Tongue (tissue), 2 donors: ENCODE measurements around the genes APOBEC3C, APOBEC3G and SYNGR1.

DNA sequence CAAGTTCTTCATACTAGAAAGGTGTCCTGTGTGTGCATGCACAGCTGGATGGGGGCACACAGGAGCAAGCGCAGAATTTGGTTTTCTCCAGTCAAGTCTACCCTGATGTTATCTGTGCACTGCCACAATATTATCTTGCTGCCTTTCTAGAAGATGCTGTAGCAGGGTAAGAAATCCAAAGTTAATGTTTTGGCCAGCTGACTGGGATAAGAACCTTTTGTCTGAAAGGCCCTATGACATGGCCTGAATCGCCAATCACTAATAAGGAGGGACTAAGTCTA lies 16.1 kb downstream of the DDX17 start:
- RAMPAGE, long total RNA: no peak

- RAMPAGE, long total RNA: no peak
Measured at GRCh38 chr22:38655563-38656195, 513 bp downstream of the FAM227A start.

DNA sequence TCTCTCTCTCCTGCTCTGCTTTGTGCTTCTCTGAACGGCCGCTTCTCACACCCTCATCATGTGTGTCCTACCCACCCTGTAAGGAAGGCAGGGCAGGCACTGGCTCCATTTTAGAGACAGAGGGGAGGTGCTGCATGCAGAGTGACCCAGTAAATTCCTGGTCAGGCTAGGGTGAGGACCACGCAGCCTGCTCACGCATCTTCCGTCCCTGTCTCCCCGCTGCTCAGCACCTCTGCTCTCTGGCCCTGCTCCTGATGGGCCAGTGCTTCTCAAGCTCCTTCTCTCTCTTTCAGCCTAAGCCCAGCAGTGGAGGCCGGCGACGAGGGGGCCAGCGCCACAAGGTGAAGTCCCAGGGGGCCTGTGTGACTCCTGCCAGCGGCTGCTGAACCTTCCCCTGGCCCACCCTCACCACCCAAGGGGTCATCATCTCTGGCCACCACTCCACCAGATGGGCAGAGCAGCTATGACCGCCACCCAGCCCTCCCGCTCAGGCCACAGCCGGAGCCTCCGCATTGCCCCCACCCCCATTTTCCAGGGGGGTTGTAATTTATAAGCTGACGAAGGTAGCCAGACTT lies 24.7 kb downstream of the GTPBP1 start:
- RAMPAGE, long total RNA: no peak

- RAMPAGE, long total RNA: no peak
Measured at GRCh38 chr22:38734433-38735273, 21.1 kb downstream of the SUN2 start.

DNA sequence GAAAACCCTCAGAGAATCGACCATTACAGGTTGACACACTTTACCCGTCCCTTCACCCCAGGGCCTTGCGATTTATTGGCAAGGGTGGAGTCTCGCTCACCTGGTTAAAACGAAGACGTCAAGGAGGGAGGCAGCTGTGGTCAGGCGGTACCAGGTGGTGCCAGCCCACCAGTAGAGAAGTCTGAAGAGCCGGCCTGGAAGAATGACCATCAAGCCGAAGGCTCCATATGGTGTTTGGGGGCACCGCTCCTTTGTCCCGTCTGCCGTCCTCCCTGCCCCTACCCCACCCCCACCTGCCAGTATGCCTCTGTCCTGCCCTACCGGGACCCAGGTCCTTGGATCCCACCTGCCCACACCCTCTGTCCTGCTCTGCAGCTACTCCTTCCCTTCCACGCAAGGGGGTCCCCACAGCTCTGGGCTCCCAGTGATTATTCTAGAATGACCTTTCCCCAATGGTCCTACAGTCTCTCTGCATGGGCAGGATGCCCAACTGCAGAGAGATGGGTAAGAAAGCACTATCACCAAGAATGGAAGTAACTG lies 6.1 kb downstream of the SUN2 start:
- RAMPAGE, long total RNA: no peak

- RAMPAGE, long total RNA: no peak
Measured at GRCh38 chr22:38750206-38751203, 5.3 kb downstream of the SUN2 start.

GRCh38 chr22:38787839-38788745 lies 5.9 kb downstream of the DNAL4 start:
- RAMPAGE, long total RNA: no peak

- RAMPAGE, long total RNA: no peak
Measured at GRCh38 chr22:38943327-38943725, 14.1 kb upstream of the APOBEC3A start.

GRCh38 chr22:38951693-38952274 lies 5.6 kb upstream of the APOBEC3A start:
- RAMPAGE, long total RNA: no peak

- RAMPAGE, long total RNA: no peak
Measured at GRCh38 chr22:38967650-38968366, 10.4 kb downstream of the APOBEC3A start.

DNA sequence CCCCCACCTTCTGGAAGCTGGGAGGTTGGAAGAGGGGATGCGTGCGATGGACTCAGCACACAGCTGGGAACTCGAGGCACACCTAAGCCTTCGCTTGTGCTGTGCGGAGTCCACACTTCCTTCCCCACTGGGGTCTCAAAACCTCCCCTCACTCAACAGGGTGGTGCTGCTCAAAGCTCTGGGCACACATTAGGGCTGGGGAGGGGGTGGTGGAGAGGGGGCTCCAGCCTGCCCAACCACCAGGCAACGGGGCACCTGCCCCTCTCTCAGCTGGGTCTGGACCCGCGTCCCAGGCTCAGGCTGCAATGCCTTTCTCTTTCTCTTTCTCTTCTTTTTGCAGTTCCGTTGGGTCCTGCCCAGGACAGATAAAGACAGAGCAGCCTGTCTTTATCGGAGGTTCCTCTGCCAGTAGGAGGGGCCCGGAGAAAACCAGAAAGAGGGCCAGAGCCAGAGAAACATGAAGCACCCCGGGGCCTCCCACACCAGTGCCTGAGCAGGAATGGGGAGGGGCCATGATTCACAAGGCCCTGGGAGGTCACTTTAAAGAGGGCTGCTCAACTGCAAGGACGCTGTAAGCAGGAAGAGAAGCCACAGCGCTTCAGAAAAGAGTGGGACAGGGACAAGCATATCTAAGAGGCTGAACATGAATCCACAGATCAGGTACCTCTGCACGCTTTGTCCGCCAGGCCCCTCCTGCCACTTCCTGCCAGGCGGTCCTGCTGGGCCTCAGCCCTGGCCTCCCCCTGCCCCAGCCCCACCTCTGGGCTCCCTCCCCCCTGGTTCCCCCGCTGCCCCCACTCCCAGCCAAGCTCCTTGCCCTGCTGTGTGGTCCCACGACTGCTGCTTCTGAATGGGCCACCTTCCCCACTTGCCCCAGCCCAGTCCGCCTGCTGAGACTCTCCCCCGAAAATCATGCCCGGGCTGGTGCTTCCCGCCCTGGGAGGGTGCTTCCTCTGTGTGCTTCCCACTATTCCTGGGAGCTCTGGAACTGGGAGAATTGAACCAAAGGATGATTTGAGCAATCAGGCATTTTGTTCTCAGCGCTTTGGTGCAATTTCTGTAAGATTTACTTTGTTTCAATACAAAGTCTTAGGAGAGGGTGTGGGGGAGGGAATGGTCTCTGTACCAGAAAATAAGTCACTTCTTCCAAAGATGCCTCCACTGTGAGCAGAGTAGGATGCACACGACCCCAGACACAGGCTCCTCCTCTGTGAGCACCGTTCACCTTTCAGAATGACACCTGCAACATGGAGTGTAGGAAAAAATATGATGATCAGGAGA lies at the start of gene APOBEC3C:
Gene APOBEC3C, plus strand, starts transcription at position 538 of the 1,281 bp plus-strand sequence.
- RAMPAGE, long total RNA: no peak

GRCh38 chr22:39076813-39077419 lies at the start of gene APOBEC3G:
TSS of gene APOBEC3G (plus strand) at chr22:39077275.
- RAMPAGE, long total RNA: no peak

- RAMPAGE, long total RNA: no peak
Measured at GRCh38 chr22:39151278-39152139, 971 bp downstream of the CBX7 start.

- RAMPAGE, long total RNA: no peak
Measured at GRCh38 chr22:39153320-39153625, 793 bp upstream of the CBX7 start.

- RAMPAGE, long total RNA: no peak
Measured at GRCh38 chr22:39170897-39171563, 18.6 kb upstream of the CBX7 start.

DNA sequence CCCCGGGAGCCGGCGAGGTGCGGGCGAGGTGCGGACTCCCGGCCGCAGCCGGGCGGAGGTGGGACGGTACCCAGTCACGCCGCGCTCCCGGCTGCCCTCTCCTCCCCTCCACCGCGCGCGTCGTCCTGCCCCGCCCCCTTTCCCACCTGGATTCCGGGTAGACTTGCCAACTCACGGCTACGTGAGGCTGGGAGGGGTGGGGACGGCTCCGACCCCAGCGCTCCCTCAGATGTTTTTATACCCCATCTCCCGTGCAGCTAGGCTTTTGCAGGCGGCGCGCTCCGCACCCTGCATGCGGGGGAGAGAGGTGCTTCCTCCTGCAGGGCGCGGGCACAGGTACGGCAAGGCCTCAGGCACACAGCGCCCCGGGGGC lies 2.0 kb downstream of the PDGFB start:
- RAMPAGE, long total RNA: no peak

DNA sequence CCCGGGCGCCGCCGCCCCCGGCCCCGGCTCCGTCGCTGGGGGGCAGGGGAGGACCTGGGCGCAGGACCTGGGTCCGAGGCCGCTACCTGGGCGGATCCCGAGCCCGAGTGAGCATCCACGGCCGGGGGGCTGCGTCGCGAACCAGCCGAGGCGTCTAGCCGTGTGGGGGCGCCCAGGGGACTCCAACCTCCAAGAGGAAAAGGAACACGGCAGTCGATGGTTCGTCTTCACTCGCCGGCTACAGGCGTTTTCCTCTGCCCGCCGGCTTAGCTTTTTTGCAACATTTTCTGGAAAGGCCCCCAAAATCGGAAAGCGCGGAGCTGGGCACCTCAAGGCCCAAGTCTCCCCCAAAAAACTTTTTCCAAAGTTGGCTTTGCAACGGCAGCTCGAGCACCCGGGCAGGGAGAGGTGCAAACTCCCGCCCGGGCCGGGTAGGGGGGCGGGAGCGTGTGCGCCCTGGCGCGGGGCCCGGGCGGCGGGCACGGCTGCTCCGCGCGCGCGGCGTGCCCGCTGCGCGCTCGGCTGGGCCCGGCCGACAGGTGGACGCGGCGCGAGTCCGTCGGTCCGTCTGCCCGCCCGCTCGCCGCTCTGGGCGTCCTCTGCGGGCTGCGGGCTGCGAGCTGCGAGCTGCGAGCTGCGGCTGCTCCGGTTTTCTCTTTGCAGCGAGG lies 527 bp downstream of the PDGFB start:
- RAMPAGE, long total RNA: no peak

DNA sequence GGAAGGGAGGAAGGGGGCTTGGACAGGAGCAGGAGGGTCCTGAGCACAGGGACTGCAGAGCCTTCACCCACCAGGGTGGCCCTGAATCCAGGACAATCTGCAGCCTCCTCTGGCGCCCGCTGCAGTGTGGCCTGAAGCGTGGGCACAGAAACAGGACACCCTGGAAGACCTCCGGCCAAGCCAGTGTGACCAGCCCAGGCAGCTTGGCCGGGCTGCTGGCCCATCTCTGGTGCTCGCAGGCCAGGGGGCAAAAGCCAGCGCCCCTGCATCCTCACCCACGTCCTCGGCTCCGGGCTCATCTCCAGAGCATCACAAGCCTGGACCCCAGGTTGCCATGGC lies 9.2 kb upstream of the PDGFB start:
- RAMPAGE, long total RNA: no peak

- RAMPAGE, long total RNA: no peak
Measured at GRCh38 chr22:39349140-39350212, at the start of gene SYNGR1. TSS of gene SYNGR1 (plus strand) at chr22:39349991.

- RAMPAGE, long total RNA: no peak
Measured at GRCh38 chr22:39351341-39352293, 1.8 kb downstream of the SYNGR1 start.